Ishikawa (cell line): Measurements from ENCODE around the genes CLCN1, OR2A7 and CTAGE8.

DNA sequence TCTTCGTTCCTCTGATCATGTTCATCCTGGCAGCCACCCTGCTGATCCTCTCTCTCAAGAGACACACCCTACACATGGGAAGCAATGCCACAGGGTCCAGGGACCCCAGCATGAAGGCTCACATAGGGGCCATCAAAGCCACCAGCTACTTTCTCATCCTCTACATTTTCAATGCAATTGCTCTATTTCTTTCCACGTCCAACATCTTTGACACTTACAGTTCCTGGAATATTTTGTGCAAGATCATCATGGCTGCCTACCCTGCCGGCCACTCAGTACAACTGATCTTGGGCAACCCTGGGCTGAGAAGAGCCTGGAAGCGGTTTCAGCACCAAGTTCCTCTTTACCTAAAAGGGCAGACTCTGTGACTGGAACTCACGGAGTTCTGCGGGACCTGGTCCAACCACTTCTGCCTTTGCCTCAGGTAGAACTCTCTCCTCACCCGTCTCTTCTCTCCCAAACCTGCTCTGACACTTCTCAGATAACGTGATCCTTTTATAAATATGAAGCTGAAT is 903 bp downstream of the TAS2R40 start:
- RRBS: no CpG with 5 or more reads among the region's 8 CpGs

DNA sequence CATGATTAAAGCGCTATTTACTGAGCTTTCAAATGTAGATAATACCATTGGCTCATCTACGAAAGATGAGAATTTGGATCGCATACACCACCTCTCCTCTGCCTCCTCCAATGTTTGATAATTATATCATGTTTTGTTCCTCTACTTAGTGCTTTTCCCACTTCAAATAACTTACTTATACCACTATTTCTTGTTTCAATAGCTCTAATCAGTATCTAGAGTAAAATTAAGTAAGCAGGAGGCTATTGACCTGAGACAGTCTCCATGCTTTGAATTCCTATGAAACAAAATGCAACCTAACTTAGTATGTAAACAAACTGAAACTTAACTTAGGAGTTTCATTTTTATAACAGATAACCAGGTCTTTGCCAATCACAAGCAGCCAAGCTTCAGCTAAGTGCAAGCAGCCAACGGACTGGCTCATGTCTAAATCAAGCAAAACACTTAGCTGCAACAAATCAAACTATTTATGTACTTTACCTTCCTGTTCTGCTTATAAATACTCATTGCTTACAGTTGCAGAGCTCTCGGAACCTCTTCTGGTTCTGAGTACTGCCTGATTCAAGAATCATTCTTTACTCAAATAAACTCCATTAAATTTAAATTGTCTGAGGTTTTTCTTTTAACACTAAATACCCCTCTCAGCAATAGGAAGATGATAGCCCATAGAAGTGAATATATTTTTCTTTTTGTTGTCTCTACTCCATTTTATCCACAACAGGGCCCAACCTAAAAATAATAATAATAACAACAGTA is 4.4 kb upstream of the GSTK1 start:
- RRBS: no CpG with 5 or more reads among the region's 5 CpGs

GRCh38 chr7:143316007-143316215 is at the start of gene CLCN1:
Gene CLCN1, plus strand, starts transcription at chr7:143316111.
- RRBS: no CpG with 5 or more reads among the region's 5 CpGs

GRCh38 chr7:143376215-143376925 is 4.8 kb upstream of the ZYX start:
- RRBS: no CpG with 5 or more reads among the region's 7 CpGs

GRCh38 chr7:143382725-143383669 is 1.9 kb downstream of the ZYX start:
- RRBS: 97% methylated on average over 4 of the region's 15 CpGs

- RRBS: no CpG with 5 or more reads among the region's 14 CpGs
Measured at GRCh38 chr7:143383838-143384936, 3.0 kb downstream of the ZYX start.

DNA sequence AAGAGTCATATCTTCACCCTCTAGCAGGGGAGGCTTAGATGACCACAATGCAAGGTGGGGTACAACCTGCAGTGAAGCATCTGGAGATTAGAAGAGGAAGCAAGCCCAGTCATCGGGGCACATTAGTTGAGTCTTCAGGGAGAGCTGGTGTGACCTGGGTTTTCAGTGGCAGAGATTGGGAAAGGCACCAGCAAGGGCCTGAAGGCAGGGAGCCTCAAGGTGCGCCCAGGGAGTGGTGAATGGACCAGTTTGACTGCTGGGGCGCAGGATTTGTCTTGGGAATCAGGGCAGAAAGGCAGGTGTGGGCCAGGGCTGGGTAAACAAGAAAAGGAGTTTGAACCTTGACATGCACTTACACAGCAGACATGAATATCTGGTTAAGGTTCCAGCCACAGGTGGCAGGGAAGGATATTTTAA is 574 bp upstream of the EPHA1 start:
- RRBS: no CpG with 5 or more reads among the region's 3 CpGs

DNA sequence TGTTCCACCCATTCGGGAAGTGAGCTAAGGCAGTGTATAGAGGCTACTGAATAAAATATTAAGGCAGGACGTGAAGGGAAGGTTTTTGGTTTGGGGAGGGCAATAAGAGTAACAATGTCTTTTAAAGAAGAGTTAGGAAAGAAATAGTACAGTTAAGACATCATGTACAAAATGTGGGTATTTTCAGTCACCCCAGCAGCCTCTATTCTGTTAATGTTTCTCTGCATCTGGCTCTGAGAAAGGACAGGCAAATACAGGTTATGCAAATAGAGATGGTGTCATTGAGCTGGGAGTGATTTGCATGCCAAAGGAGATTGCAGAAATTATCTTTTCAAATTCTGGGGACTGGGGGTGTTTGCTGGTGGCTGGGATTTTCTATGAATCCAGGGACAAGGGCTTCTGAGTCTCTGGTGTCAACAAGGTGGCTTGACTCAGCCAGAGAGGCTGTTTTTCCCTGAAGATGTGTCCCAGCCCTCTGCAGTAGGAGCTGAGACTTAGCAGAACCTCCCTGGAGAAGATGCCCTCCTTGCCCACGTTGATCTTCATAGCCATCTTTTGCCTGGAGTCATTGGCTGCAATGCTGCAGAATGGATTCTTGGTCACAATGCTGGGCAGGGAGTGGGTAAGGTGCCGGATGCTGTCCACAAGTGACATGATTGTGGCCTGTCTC is 6.6 kb upstream of the TAS2R60 start:
- RRBS: no CpG with 5 or more reads among the region's 4 CpGs

GRCh38 chr7:143487445-143488149 is 9.9 kb downstream of the TAS2R41 start:
- RRBS: no CpG with 5 or more reads among the region's 5 CpGs

- RRBS: no CpG with 5 or more reads among the region's 8 CpGs
Measured at GRCh38 chr7:144264507-144265224, at the start of gene OR2A7. Gene OR2A7, minus strand, starts transcription at chr7:144264792.

DNA sequence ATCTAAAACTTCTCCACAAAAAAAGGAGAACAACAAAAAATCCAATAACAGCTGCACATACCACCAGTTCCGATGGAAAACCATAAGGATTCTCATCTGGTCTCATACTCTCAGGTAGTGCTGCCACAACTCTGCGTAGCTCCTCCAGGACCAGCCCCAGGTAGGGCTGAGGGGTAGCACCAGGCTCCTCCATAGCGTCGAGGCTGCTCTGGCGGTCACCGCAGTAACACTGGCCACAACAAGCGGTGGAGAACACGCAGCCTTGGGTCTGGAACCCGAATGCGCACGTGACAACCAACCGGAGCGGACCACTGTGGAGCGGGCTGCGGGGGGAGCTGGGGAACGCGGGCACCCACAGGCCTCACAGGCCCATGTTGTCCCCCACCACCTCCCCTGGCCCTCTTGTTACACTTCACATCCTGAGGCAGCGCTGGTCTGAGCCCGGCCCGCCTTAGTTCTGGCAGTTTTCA is at the start of gene CTAGE8:
TSS of gene CTAGE8 (minus strand) at position 231 of the 470 bp plus-strand sequence.
- RRBS: no CpG with 5 or more reads among the region's 20 CpGs

GRCh38 chr7:146018877-146019948 is 97.4 kb upstream of the CNTNAP2 start:
- RRBS: no CpG with 5 or more reads among the region's 35 CpGs

DNA sequence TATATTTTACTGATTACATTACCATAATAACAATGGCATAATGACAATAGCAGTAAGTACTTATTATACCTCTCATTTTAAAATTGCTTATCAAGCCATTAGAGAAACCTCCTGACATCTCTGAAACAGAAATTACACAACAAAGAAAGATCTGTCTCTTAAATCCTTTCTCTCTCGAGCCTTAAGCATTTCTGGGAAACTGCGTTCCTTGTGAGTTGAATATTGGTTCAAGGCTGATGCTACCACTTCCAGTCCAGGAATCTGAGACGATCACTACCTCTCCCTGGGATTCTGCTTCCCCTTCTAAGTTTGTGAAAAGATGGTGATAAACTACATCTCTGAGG is 334.9 kb upstream of the C7orf33 start:
- RRBS: no CpG with 5 or more reads among the region's 3 CpGs

GRCh38 chr7:148260458-148261129 is 330.0 kb upstream of the C7orf33 start:
- RRBS: no CpG with 5 or more reads among the region's 10 CpGs

- RRBS: no CpG with 5 or more reads among the region's 18 CpGs
Measured at GRCh38 chr7:148262678-148263254, 327.8 kb upstream of the C7orf33 start.

DNA sequence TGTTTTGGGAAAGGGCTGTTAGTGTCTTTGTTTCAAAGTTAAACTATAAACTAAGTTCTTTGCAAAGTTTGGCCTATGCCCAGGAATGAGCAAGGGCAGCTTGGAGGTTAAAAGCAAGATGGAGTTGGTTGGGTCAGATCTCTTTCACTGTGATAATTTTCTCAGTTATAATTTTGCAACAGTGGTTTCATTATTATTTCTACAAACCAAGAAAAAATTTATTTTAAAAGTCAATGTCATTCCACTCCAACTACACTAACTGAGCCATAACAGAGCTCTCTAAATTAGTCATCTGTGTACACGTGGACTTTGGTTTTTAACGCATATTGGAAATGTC is 143.3 kb upstream of the C7orf33 start:
- RRBS: no CpG with 5 or more reads among the region's 2 CpGs

- RRBS: no CpG with 5 or more reads among the region's 2 CpGs
Measured at GRCh38 chr7:148564638-148564994, 25.9 kb upstream of the C7orf33 start.

DNA sequence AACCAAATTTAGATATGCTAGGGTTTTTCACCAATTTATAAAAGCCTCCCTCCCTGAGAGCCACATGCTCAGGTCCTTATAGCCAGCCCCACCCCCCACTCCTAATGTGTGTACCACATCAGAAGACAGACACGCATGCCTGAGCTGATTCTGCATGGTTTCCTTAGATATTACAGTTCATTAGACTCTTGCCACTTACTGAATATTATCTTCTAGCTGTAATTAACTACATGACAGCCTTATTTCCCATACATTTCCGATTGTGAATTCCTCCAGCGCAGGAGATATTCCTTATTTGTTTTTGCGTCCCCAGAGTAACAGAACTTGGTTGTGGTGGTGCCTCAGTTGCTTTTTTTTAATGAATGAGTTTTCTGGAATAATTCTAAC is 2.1 kb downstream of the CUL1 start:
- RRBS: no CpG with 5 or more reads among the region's 4 CpGs

DNA sequence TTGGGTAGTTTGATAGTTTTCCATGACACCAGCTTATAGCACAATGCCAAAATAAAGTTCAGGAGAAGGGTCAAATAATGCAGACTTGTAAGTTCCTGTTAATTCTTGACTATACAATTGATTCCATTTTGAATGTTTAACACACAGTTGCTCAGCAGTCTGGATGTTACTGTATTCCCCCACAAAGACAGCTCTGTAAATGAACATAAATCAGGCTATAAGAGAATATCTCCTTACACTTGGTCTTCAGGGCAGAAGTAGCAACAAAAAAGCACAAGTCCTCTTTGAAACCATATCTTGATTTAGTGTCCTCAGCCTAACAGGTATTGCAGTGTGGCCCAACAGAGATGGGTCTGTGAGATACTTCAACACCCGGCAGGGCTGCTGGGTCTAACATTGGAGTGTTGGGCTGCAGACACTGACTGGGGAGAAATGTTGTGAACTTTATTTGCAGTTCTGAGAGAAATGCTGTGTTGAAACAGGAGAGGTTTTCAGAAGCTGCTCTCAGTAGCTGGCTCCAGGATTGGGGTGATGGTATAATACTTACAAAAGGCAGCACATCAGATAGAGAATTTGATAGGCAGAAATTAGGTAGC is 75.8 kb downstream of the CUL1 start:
- RRBS: no CpG with 5 or more reads among the region's 1 CpG

- RRBS: no CpG with 5 or more reads among the region's 4 CpGs
Measured at GRCh38 chr7:148987075-148987381, 41.3 kb downstream of the PDIA4 start.